A673 (cell line): ENCODE results near the genes RASL12 and CLPX.

GRCh38 chr15:64848434-64848818 is 6.7 kb downstream of the PLEKHO2 start:
- PRO-cap, result no peak

DNA sequence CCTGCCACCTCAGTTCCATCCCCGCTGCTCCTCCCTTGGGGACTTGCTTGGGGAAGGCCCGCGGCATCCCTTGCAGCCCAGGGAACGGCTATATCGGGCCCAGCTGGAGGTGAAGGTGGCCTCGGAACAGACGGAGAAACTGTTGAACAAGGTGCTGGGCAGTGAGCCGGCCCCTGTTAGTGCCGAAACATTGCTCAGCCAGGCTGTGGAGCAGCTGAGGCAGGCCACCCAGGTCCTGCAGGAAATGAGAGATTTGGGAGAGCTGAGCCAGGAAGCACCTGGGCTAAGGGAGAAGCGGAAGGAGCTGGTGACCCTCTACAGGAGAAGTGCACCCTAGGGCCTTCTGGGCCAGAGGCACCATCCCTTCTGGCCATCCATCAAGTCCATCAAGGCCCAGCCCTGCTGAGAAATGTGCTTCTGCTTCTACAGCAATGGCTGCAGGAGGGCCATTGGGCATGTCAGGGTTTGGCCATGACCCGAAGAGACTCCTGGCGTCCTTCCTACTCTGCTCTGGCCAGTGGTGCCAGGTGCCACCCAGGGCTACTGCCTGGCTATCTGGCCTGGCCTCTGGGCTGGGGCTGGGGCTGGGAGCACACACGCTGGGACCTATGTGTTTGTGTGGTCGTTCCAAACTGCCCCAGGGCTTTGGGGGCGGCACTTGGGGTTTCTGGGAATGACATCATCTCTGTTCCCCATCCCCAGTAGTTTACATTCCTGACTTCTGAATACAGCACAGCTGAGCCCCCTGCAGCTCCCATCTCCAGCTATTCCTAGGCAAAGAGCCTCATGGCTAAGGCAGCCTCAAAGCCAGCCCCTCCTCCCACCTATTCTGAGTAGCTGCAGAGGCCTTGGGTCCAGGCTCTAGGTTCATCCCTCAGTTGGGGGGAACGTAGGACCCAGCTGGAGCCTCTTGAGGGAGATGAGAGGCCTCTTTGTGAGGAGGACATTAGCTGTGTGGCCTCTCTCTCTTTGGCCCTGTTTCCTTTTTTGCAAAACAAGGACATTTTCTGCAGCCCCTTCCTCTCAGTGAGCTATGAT is 24.2 kb downstream of the PLEKHO2 start:
- PRO-cap, result no peak

DNA sequence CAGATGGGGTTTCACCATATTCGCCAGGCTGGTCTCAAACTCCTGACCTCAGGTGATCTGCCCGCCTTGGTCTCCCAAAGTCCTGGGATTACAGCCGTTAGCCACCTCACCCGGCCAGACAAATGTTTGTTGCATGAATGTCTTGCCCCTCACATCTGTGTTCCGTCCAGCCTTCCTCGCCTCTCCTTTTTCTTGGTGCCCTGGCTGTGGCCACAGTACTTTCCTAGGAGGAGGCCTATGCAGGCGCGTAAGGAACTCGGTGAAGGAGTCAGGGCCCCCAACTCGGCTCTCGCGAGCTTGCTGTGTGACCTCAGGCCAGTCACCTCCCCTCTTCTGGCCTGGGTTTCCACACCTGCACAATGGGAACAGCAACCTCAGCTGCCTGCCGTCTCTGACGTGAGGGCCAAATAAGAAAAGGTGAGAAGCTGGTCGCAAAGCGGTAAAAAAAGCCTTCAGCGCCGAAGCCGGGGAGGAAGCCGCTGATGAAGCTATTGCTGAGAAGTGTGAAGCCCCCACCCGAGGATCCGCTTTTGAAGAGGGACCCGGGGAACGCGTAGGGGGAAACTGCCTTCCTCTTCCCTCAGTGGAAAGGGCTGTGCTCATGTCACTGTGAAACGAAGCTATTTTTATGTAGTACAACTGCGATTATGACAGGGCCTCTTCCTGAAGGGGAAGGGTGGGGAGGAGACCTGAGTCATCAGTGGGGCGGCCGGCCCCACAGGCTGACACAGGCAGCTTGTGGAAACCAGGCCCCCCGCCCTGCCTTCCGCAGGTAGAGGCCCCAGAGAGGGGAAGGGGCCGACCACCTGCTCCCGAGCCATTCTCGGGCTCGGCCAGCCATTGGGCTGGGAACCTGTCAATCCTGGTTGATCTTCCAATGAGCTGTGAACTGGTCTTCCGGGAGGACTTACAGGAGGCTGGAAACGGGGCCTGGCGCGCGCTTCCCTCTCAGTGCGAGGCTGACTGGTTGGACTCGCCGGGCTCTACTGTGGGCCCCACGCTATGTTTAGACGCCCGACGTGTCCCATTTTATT is 18.1 kb upstream of the ANKDD1A start:
- PRO-cap, result no peak

- PRO-cap, result no peak
Observed at GRCh38 chr15:64938124-64938528, 26.4 kb downstream of the ANKDD1A start.

GRCh38 chr15:65009370-65010019 is 19.8 kb upstream of the SPG21 start:
- PRO-cap, result no peak

DNA sequence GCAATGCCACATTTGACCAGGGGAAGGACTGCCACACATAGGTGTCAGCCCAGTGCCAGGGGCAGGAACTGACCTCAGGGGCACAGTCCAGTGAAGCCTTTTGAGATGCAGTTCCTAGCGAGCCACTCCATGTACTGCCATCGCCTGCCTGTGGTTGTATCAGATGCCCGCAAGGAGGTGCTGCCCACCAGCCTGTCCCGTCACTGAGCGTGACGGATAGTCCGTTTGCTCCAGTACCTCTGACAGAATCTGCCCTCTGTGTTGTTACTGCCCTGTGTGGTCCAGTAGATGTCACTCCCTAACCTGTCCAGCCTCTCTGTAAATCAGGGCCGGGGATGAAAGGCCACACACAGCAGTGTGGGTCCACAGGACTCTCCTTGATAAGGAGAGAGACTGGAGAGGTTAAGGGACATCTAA is 3.6 kb upstream of the MTFMT start:
- PRO-cap, result no peak

- PRO-cap, result bidirectional peak, plus-strand start at chr15:65068194, minus-strand start at chr15:65067991; unidirectional peak, minus-strand start at chr15:65068294
Observed at GRCh38 chr15:65067631-65068704, at the start of gene RASL12. Gene RASL12 (minus strand): TSS chr15:65067991.

- PRO-cap, result no peak
Observed at GRCh38 chr15:65075625-65076496, 685 bp upstream of the KBTBD13 start.

DNA sequence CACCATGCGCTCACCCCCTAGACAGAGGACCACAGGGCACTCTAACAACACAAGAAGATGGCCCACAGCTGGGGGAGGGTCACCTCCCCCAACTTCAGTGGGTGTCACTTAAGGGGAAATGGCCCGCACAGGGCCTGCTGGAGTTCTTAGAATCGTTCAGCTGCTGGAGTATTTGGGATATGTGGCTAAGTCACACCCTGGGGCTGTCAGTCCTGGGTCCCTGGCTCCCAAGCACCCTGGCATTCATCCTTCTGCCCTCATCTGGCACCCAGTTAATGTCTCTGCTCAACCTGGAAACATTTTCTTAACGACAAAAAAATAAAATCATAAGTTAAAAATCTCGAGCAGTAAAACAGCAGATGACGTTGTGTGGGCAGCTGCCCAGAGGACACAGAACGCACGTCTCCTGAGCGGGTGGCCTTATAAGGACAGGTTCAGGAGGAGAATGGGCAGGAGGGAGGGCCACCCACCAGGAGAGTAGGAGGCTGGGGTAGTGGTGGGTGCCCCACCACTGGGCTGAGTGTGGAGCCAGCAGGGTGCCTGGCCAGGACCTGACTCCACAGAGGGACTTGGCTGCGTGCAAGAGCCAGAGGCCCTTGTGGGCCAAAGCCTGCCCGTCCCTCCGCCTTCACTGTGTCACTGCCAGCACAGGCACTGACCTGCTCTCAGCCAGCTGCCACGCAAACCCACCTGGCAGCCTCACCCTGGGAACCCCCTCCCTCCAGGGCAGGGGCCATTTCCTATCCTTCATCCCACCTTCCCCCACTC is 11.5 kb downstream of the KBTBD13 start:
- PRO-cap, result no peak

GRCh38 chr15:65128896-65129401 is 4.7 kb downstream of the PDCD7 start:
- PRO-cap, result no peak

DNA sequence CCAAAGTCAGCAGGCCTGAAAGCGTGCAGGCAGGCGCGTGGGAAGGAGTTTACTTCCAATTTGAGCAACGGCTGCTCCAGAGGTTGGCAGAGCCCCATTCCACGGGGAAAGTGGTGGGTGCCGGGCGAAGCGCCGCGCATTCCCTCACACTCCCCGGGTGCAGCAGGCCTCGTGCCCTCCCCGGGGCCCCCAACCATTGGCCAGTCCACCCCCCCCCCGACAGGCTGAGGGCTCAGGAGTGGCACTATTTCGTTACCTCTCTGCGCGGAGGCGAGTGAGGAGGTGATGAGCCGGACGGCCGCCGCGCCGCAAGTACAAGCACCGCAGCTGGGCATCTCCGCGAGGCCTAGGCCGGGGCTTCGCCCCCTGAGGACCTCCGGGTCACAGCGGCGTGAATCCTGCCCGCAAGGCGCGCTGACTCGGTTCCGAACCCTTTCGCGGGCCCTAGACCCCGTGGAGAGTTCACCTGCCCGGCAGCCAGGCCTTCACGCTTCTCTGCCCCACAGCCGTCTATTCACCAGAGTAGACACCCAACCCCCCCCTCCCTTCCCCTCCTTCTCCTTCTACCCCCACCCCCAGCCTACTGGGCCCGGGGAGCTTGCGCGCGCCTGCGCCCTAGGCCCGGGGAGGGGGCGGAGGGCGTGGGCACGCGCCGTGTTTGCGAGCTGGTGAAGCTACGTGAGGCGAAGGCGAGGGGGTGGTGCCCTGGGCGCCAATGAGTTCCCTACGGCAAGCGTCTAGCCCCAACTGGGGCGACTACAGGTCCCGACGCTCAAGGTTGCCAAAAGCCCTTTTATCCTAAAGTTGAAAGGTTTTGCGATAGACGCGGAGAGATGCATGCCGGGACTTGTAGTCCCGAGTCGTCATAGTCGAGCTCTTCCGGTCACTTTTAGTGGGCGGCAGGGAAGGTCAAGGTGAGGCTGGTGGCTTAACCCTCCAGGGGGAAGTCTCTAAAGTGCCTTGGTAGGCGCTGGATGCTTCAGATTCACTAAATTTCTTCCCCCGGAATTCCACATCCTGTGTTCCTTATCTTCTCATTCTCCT is at the start of gene CLPX:
CLPX (minus strand) TSS at position 524 of the 1,044 bp plus-strand sequence.
- PRO-cap, result bidirectional peak, plus-strand start at position 97 of the sequence, minus-strand start at position 112 of the sequence; bidirectional peak, plus-strand start at position 718 of the sequence, minus-strand start at position 497 of the sequence

GRCh38 chr15:65364988-65365774 is 12.6 kb downstream of the IGDCC3 start:
- PRO-cap, result no peak

DNA sequence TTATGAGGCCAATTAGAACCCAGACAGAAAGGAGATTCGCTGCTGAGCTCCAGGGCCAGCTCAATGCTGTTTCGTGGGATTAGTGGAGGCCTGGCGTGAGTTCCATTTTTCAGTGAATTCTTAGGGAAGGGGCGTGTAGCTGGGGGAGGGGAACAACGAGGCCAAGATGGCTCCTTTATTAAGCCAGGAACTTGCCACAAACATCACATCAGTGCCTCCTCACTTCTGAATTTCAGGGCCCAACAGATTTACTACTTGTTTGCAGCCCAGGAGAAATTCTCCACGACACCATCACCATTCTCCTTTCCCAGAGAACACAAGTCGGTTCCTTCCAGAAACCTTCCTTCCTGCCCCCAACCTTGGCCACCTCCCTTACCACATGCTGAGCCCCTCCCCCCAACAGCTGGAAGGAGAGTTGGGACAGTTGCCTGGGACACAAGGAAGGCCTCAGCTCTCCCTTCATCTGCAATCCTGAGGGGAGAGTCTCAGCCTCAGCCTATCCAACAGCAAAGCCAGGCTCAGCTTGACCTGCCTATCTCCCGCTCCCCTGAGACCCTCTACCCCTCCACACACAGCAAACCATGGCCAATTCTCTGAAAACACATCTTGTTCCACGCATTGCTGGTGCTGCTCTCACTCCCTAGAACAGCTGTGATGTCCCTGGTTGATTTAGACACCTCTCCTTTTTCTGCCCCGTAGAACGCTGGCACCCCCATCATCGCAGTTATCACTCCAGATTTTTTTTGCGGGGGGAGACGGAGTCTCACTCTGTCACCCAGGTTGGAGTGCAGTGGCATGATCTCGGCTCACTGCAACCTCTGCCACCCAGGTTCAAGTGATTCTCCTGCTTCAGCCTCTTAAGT is 5.7 kb downstream of the IGDCC4 start:
- PRO-cap, result no peak

GRCh38 chr15:65623877-65624533 is 2.3 kb downstream of the SLC24A1 start:
- PRO-cap, result no peak

GRCh38 chr15:65789782-65790586 is 2.1 kb downstream of the DENND4A start:
- PRO-cap, result no peak

- PRO-cap, result no peak
Observed at GRCh38 chr15:66163514-66164051, 90.0 kb downstream of the MEGF11 start.

- PRO-cap, result no peak
Observed at GRCh38 chr15:66236351-66236866, 17.1 kb downstream of the MEGF11 start.

- PRO-cap, result no peak
Observed at GRCh38 chr15:66473344-66473697, 24.2 kb downstream of the SNAPC5 start.

DNA sequence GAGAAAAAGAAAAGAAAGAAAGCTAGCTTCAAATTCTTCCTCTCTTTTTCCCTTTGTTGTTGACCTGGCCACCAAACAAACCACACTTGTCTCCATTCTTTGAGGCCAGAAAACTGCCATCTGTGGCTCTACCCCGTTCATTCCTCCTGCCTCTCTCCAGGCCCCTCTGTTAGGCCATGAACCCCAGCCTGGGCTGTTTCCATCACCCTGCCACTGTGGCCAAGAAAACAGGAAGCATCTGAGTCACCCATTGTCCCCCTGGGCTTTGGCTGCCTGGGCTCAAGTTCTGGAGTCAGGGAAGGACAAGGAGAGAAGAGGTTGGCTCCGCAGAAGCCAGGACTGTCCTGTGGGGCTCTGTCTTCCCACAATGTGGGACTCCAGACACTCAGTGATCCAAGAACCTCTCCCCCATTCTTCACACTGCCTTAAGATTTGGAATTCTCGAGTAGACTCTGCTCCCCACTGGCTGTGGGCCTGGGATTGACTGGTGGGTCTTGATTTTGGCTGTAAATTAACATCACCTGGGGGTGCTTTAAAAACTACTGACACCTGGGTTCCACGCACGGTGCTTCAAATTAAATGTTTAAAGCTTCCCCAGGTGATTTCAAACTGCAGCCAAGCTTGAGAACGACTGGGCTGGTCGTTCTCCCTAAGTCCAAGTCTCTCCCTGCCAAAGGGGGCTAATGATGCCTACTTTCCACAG is 14.9 kb upstream of the LCTL start:
- PRO-cap, result no peak

- PRO-cap, result no peak
Observed at GRCh38 chr15:66655895-66656437, 46.1 kb upstream of the SMAD6 start.